B cell (primary cell): ENCODE measurements around a stretch of chr6.

DNA sequence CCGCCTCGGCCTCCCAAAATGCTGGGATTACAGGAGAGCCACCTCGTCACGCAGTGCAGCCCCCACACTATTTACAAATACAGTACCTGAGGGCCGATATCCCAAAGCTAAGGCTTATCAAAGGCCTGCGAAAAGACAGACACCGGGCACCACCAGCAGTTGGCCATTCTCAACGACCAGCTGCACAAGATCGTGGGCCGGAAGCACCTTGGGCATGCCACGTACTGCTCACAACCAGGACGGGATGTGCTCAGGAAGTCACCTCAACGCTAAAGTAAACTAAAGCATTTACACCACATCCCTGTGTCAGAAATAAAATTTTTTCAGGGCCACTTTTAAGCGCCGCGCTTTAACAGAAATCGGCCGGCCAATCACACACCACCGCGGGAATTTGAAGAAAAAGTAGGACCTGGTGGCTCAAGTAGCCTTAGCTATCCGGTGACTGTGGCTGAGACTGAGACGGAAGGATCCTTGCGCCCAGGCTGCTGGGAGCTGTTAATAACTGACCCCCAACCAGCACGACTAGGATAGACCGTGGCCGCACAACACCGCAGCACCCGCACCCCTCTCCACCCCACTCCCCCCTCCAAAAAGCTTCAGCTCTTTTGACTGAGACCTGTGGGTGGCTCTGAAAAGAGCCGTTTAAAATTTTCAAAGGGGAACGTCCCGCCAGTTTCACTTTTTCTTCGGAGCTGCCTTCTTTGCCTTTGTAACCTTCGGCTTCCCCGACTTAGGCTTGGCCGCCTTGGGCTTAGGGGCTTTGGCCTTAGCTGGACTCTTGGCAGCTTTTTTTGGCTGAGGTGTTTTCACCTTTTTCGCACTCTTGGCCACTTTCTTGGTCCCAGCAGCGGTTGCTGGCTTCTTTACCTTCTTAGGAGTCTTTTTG, 951 bp downstream of the H1-3 start:
- PRO-cap, result bidirectional peak, plus-strand start at position 231 of the sequence, minus-strand start at position 276 of the sequence; bidirectional peak, plus-strand start at position 678 of the sequence, minus-strand start at position 644 of the sequence
- CAGE, long polyA plus RNA, result no peak

DNA sequence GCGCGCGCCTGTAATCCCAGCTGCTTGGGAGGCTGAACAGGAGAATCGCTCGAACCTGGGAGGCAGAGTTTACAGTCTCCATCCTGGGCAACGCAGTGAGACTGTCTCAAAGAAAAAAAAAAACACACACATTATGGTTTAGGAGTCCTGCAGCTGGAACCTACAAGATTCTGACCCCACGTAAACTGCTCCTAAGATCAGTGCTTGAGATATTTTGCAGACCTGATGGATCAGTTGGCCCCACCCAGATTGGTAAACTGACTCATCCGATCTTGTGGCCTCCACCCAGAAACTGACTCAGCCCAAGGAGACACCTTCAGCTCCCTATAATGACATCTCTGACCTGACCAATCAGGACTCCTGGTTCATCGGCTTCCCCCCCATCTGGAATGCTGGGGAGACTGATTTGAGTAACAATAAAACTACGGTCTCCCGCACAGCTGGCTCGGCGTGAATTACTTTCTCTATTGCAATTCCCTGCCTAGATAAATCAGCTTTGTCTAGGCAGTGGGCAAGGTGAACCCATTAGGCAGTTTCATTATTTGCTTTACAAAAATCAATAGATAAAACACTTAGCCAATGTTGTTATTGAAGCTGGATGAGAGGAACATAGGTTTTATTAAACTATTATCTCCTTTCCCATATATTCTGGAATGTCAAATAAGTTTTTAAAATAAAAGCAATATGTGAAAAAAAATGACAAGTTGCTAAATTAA, 2.2 kb downstream of the H3C8 start:
- PRO-cap, result no peak
- CAGE, long polyA plus RNA, result no peak

GRCh38 chr6:26311133-26311553, 25.8 kb upstream of the H4C8 start:
- PRO-cap, result unidirectional peak, minus-strand start at chr6:26311273
- CAGE, long polyA plus RNA, result no peak

DNA sequence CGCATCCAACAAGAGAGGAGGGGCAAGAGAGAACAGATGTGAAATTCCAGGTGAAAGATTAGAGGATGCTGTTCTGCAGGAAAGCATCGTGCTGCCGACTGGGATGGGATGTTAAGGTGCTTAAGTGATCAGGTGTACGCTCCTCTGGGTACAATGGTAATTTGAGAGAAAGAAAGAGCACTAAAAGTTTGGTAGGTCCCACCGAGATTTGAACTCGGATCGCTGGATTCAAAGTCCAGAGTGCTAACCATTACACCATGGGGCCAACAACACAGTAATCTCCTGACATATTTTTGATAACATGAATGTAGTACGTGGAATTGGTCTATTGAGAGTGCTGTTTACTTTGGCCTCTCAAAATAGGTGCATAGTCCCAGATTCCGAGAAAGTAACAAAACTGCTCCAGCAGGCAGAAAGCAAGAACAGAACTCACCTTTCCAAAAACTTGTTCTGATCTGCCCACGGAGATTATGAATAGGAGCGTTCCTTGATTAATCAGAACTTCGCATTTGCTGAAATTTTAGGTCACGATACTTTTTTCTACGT, 26.3 kb upstream of the H4C8 start:
- PRO-cap, result unidirectional peak, minus-strand start at position 271 of the sequence
- CAGE, long polyA plus RNA, result no peak

GRCh38 chr6:26451458-26452029, 6.2 kb upstream of the BTN2A1 start:
- PRO-cap, result no peak
- CAGE, long polyA plus RNA, result no peak

GRCh38 chr6:26536476-26537020, 1.6 kb upstream of the HMGN4 start:
- PRO-cap, result no peak
- CAGE, long polyA plus RNA, result no peak

- PRO-cap, result unidirectional peak, plus-strand start at chr6:26553497
- CAGE, long polyA plus RNA, result no peak
Measured at GRCh38 chr6:26553341-26553682, 15.1 kb downstream of the HMGN4 start.

- PRO-cap, result no peak
- CAGE, long polyA plus RNA, result no peak
Measured at GRCh38 chr6:26595592-26596421, 946 bp upstream of the ABT1 start.

DNA sequence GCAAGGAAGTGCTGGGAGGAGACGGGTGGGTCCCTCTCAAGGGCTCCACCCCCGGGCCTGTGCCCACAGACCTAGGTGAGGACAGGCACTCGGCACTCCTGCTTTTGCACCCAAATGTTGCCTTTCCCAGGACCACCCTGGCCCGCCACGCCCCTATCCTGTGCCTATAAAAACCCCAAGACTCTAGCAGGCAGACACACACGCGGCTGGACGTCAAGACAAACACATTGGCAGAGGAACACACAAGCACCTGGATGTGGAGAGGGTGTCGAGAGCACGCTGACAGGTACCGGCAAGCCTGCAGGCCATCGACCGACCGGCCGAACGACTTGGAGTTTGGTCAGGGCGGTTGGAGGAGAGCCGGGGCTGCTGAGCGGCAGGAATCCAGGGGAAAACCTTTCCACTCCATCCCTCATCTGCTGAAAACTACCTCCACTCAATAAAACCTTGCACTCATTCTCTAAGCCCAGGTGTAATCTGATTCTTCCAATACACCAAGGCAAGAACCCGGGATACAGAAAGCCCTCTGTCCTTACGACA, 82.6 kb downstream of the H2BC11 start:
- PRO-cap, result no peak
- CAGE, long polyA plus RNA, result no peak

GRCh38 chr6:27091323-27092186, 41.0 kb downstream of the H2BC11 start:
- PRO-cap, result no peak
- CAGE, long polyA plus RNA, result no peak

GRCh38 chr6:27145519-27146516, 837 bp downstream of the H2BC12 start:
- PRO-cap, result bidirectional peak, plus-strand start at chr6:27145578, minus-strand start at chr6:27145639; bidirectional peak, plus-strand start at chr6:27146110, minus-strand start at chr6:27145978
- CAGE, long polyA plus RNA, result no peak

GRCh38 chr6:27157321-27158461, 10.8 kb downstream of the H2AC12 start:
- PRO-cap, result bidirectional peak, plus-strand start at chr6:27158109, minus-strand start at chr6:27158142
- CAGE, long polyA plus RNA, result no peak

DNA sequence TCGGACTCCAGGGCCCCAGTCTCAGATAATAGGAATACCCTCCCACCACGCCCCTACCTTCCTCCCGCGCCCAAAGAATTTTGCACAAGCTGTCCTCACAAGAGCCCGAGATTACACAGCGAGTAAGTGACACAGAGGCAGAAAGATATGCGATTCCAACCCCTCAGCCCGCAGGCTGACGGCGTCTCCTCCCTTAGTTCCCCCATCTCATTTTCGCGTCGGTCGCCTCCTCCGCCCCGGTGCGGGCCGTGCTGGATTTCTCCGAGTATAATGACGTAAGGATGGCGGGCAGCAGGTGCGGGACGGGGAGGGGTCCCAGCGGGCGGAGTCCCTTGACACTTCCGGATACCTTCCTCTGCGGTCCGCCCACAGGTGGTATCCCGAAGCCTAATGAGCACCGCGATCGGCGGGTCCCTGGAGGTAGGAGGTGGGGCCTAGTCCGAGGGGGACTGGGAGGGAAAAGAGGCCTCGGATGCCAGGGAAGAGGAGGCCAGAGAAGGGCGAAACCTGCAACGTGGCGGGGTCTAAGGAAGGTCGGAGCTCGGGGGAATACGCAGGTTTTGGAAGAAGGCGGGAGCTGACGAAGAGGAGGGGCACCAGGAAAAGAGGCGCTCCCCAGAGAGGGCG, 3.5 kb downstream of the PRSS16 start:
- PRO-cap, result no peak
- CAGE, long polyA plus RNA, result no peak

DNA sequence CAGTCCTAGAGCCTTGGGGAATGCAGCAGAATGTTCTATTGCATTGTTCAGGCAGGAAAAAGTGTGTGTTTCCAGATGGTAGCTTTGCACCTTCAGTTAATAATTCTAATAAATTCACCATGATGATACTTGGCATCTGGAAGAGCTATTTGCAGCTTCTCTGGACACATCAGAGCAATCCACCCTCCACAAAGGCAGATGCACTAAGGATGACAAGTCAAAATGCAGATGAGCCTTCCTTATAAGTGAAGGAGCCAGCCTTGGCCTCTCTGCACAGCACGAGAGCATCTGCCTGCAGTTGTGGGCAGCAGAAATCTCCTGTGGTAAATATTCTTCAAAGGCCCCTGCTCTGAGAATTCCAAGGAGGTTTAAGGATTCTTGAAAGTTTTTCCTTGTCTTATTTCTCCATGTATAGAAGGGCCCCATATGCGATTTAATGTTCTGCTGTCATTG, 6.9 kb upstream of the POM121L2 start:
- PRO-cap, result no peak
- CAGE, long polyA plus RNA, result no peak

GRCh38 chr6:27333179-27333432, 21.0 kb upstream of the POM121L2 start:
- PRO-cap, result no peak
- CAGE, long polyA plus RNA, result no peak

GRCh38 chr6:27531953-27532336, 59.0 kb upstream of the ZNF184 start:
- PRO-cap, result no peak
- CAGE, long polyA plus RNA, result no peak

GRCh38 chr6:27592337-27593109, 119.6 kb upstream of the ZNF184 start:
- PRO-cap, result unidirectional peak, minus-strand start at chr6:27592898
- CAGE, long polyA plus RNA, result no peak

DNA sequence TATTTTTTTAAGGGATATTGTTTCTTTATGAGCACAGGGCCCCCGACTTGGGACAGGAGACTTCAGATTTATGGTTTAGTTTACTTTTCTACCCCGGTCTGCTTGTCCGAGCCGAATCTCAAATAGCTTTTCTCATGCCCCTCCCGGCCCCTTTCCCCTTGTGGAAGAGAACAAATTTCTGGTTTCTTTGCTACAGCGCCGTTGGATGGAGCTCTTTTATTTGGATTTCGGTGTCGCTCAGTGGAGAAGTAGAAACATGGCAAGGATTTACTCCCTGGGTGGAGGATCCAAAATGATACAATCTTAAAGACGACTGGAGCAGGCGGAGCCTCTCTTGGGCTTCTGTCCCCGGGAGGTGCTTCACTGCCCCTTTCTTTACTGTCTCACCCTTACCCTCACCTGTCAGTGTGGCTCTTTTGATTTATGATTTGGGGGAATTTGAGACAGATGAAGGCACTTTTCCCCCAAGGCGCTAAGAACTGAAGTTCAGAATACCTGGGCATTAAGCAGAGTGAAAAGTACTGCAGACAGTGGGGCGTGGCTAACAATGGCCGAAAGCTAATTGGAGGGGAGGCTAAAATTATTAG, 144.8 kb upstream of the ZNF184 start:
- PRO-cap, result no peak
- CAGE, long polyA plus RNA, result no peak

- PRO-cap, result no peak
- CAGE, long polyA plus RNA, result no peak
Measured at GRCh38 chr6:27618223-27618440, 145.2 kb upstream of the ZNF184 start.

DNA sequence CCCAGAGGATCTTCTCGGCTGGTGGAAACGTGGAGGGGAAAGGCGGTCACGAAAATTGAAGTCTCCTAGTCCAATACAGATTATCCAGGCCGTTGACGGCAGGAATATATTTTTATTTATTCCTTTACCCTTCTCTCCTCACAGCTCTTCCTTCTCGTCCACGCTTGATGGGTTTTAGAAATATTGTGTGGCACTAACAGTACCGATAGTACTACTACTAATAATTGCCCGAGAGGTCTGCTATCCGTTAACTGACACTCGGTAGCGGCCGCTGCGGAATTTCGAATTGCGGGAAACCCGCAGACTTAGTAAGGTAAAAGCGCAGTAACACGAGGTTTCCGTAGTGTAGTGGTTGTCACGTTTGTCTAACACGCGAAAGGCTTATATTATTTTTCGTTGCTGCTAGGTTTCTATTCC, 127.4 kb downstream of the H2BC13 start:
- PRO-cap, result no peak
- CAGE, long polyA plus RNA, result no peak